H1 (cell line): ENCODE results near the genes MEAF6, SNIP1 and MACF1.

DNA sequence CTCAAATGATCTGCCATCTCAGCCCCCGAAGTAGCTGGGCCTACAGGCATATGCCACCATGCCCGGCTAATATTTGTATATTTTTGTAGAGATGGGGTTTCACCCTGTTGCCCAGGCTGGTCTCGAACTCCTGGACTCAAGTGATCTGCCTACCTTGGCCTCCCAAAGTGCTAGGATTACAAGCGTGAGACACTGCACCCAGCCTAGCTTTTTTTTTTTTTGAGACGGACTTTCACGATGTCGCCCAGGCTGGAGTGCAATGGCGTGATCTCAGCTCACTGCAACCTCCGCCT, 34.1 kb downstream of the MAP7D1 start:
- RRBS: no CpG with 5 or more reads among the region's 9 CpGs
CAGE:
- cytosol, long polyA plus RNA: no peak
- long polyA plus RNA: no peak
- nucleus, long polyA plus RNA: no peak

- RRBS: no CpG with 5 or more reads among the region's 8 CpGs
CAGE:
- cytosol, long polyA plus RNA: no peak
- long polyA plus RNA: no peak
- nucleus, long polyA plus RNA: no peak
Measured at GRCh38 chr1:36204203-36204845, 19.9 kb upstream of the THRAP3 start.

DNA sequence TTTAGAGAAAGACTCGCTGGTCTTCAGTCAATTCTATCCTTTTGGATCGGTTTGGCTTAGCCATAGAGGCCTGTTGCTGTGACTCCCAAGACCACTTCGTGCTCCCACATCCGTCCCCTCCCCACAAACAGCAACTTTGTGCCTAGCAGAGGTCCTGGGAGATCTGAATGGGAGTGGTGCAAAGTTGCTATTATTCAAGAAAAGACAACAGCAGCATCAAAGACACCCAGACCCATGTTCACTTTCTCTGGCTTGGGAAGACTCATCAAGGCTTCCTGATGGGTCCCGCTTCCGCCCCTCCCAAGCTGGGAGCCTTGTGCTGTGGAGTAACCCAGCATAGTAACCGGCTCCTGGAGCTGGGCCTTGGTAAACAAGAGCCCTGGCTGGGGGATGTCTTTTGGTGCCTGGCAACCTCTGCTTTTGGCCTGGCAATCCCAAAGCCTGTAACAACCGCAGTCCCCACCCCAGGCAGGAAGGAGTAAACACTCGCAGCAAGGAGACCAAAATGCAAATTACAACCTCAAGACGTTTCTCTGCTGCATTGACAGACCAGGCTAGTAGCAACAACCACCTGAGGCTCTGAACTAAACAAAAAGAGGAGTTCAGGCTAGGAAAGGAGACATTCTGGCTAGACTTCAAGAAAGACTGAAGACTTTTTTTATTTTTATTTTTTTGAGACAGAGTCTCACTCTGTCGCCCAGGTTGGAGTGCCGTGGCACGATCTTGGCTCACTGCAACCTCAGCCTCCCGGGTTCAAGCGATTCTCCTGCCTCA, 16.9 kb upstream of the THRAP3 start:
- RRBS: no CpG with 5 or more reads among the region's 15 CpGs
CAGE:
- cytosol, long polyA plus RNA: no peak
- long polyA plus RNA: no peak
- nucleus, long polyA plus RNA: no peak

- RRBS: 12% methylated on average over 2 of the region's 32 CpGs
CAGE:
- cytosol, long polyA plus RNA: no peak
- long polyA plus RNA: no peak
- nucleus, long polyA plus RNA: start-site peak on the minus strand at chr1:36224065-36224094, 6 reads
Measured at GRCh38 chr1:36223319-36224260, 653 bp upstream of the THRAP3 start.

DNA sequence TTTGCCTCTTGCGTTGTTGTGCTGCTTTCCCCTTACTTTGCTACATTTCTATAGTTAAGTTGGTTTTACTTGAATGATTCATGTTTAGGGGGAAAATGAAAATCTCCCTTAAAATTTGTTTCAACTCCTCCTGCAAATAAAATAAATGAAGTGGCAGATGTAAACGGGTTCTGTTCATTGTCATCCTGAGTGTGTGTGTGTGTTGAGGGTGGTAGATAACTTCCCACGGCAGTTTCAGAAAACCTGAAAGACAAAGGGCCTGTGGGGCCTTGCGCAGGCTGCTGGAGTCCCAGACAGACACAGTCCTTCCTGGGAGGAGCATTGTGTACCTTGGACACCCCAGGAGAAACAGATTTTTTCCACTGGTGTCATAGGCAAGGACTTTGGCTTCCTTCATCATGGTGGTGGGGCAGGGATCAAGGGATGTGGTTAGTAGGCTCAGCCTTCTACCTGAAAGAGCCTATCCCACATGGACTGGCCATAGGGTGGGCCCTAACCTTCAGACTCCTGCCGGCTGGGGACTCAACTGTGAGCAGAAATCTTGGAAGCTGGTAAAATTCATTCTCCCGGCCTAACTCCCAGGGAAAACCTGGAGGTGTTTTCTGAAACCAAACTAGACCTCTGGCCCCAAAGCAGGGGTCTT, 853 bp upstream of the SH3D21 start:
- RRBS: no CpG with 5 or more reads among the region's 6 CpGs
CAGE:
- cytosol, long polyA plus RNA: no peak
- long polyA plus RNA: no peak
- nucleus, long polyA plus RNA: no peak

DNA sequence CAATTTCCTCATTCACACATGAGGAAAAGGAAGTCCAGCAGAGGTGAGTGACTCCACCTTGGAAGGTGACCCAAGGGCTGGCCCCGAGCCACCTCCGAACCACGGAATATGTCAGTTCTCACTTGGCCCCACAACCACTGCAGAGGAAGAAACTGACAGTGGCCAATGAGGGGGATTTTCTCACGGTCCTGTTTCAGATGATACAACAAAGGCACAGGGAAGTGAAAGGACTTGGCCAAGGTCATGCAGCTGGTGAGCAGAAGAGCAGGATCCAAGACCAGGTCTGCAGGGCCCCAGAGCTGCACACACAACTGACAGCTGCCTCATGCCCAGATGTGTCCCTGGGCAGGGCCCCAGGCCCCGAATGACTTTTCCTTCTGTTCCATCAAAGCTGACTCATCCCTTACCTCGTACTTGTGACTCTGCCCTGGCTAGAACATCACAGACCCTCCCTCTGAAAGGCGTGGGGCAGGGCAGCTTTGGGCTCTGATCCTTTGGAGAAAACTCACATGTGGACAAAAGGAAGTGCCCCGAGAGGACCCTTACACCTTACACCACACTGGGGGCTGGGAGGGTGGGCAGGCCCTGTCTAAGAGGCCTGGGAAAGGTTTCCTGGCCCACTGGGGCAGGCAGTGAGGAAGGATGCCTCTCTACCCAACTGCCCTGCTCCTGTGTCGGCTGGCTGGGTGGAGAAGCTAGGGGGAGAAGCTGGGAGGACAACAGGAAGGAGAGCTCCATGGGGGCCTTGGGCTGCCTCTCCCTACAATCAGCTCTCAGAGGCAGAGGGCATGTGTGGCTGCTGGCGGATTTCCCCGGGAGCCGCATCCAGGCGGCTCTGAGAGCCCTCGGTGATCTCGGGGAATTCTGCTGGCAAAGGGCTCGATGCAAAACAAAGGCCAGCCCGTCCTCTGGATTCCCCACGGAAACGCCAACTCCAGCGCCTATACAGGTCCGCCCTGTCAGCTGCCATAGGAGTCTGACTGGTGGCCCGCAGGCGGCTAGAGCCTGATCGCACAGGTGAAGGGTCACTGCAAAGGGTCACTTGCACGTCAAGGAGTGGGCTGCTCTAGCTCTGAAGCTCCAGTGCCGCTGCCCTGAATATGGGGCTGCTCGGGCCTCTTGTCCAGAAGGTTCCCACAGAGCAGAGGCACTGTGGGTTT, 26.1 kb upstream of the EVA1B start:
- RRBS: no CpG with 5 or more reads among the region's 27 CpGs
CAGE:
- cytosol, long polyA plus RNA: no peak
- long polyA plus RNA: no peak
- nucleus, long polyA plus RNA: no peak

GRCh38 chr1:36379960-36380610, 5.6 kb downstream of the STK40 start:
- RRBS: no CpG with 5 or more reads among the region's 5 CpGs
CAGE:
- cytosol, long polyA plus RNA: no peak
- long polyA plus RNA: no peak
- nucleus, long polyA plus RNA: no peak

- RRBS: no CpG with 5 or more reads among the region's 6 CpGs
CAGE:
- cytosol, long polyA plus RNA: no peak
- long polyA plus RNA: no peak
- nucleus, long polyA plus RNA: no peak
Measured at GRCh38 chr1:37288713-37289476, 185.5 kb upstream of the ZC3H12A start.

DNA sequence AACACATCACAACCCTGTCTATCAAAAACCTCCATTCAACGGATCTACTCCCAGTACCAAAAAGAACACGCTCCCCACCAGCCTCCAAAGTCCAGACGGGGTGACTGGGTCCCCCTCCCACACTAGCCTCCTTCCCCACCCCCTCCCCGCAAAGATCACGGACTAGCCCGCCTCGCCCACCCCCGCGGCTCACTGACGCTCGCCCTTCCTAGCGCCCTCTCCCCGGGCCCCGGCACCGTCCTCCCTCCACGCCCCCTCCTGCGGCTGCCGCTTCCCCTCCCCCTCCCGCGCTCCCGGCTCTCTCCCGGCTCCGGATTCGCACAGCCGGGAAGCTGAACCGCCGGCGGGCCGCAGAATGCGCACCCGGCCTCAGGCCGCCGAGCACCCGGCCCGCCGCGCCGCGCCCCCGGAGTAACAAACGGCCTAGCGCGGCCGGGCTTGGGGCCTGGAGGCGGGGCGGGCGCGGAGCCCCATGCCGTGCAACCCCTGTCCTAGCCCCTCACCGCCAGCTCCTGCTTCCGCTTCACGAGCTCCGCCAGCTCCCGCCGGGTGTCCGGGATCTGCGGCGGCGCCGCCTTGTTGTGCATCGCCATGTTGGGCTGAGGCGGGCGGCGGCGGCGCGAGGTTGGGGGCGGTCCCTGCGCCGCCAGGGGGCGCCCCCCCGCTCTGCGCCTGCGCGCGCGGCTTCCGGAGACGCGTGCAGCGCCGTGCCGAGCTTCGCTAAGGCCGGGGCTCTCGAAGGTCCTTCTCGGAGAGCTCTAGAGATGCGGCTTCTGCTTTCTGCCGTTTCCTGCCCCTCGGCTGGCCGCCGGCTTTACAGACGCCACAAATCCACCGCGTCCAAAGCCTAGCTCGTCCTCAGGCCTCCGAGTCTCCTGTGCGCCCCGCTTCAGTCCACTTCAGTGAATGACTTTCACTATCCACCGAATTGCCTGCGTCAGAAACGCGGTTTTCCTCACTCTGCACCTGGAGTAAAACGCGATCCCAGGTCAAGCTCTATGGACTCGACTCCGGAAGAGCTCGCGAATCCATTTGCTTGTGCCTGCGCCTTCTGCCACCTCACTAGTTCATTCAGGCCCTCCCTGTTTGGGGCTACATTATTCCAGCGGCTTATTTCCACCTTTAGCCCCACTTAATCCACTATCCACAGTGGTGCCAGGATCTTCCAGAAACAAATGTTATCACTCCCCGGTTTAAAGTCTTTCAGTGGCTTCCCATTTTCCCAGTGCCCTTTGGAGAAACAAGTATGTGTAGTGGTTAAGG, at the start of gene MEAF6:
TSS of gene MEAF6 (minus strand) at position 613 of the 1,263 bp plus-strand sequence.
- RRBS: 1% methylated on average over 22 of the region's 112 CpGs
CAGE:
- cytosol, long polyA plus RNA: start-site peak on the minus strand centred at position 603 of the sequence, 15 bp wide, 758 reads
- long polyA plus RNA: start-site peak on the minus strand centred at position 600 of the sequence, 10 bp wide, 828 and 844 reads in 2 replicates
- nucleus, long polyA plus RNA: start-site peak on the minus strand centred at position 600 of the sequence, 8 bp wide, 590 reads

DNA sequence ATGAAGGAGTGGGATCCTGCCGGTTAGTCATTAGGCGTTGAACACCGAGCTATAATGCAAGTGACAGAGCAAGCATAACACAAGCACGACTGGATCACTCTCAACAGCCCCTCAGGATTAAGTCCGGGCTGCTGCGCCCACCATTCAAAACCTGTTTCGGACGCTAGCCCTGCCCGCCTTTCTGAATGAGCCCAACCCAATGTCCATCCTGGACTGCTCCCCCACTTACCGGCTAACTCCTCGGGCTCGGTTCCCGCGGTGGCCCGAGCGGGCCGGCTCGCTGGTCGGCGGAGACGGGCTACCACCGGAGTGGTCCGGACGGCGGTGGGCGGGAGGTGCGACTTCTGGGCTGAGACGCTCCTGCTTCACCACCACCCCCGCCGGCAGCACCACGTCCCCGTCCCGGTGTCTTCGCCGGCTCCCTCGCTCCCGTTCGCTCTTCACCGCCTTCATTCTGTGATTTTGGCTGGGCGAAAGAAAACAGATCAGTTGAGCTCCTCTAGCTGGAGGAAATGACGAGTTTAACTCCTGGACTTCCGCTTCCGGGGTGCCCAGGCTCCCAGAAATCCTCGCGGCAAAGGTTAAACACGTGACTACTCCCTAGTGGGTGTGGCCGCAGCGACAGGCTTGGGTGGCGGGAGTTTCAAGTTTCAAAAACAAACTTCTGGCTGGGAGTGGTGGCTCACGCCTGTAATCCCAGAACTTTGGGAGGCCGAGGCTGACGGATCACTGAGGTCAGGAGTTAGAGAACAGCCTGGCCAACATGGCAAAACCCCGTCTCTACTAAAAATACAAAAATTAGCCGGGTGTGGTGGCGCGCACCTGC, at the start of gene SNIP1:
TSS of gene SNIP1 (minus strand) at position 517 of the 826 bp plus-strand sequence.
- RRBS: 2% methylated on average over 22 of the region's 56 CpGs
CAGE:
- cytosol, long polyA plus RNA: no peak
- long polyA plus RNA: no peak
- nucleus, long polyA plus RNA: start-site peak on the minus strand centred at position 533 of the sequence, 33 bp wide, 64 reads

GRCh38 chr1:37802932-37803811, 4.4 kb upstream of the C1orf122 start:
- RRBS: no CpG with 5 or more reads among the region's 5 CpGs
CAGE:
- cytosol, long polyA plus RNA: no peak
- long polyA plus RNA: no peak
- nucleus, long polyA plus RNA: no peak

DNA sequence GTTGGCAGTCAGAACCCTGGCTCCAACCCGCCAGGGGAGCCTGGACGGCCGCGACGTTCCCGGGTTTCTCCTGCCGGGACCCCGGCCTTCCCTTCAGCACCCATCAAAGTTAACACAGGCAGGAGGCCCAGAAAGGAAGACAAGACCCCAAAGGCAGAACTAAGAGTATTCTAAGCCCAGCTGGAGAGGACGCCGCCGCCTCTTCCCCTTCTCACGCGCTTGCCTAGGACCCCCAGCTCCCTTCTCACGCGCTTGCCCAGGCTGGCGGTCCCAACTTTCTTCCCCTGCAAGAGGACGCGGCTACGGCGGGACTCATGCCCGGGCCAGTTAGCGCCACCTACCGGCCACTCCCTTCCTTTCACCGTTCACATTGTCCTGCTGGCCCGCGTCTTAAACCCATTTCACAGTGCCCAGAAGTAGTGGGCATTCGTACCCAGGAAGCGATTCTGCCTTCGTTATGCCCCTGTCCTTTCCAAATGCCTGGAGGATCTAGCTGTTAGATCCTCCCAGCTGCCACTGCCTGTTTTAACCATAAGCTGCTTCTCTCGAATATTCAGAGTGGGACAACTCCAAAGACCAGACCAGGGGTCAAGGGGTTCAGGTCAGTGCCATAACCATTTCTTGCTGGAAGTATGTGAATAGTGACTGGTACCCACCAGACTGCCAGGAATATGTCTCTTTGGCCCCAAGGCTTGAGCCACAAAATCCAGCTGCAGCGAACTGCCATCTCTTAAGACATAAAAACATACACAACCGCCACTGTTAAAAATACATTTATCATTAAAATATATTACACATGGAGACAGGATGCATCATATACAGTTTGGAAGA, 763 bp upstream of the MTF1 start:
- RRBS: no CpG with 5 or more reads among the region's 32 CpGs
CAGE:
- cytosol, long polyA plus RNA: no peak
- long polyA plus RNA: no peak
- nucleus, long polyA plus RNA: no peak

DNA sequence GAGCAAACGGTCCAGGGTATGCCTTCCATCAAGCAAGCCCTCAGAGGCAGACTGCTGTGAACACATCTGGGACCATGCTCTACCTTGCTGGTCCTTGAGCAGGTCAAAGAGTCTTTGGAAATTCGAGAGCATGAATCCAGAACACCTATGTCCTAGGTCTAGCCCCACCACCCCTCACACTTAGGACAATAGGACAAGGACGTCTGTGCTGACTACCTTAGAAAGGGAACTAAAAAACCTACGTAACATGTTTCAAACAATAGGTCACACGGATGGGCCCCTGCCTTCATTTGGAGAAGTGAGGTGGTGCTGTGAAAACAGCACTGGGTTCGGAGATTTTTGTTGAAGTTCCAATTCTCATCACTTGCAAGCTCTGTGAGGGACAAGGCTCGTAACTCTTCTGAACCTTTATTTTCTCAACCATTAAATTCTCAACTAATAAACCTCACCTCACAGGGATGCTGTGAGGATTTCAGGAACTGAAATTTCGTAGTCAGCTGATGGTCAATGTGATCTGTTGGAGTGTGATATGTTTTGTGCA, 377.3 kb downstream of the RRAGC start:
- RRBS: no CpG with 5 or more reads among the region's 8 CpGs
CAGE:
- cytosol, long polyA plus RNA: no peak
- long polyA plus RNA: no peak
- nucleus, long polyA plus RNA: no peak

DNA sequence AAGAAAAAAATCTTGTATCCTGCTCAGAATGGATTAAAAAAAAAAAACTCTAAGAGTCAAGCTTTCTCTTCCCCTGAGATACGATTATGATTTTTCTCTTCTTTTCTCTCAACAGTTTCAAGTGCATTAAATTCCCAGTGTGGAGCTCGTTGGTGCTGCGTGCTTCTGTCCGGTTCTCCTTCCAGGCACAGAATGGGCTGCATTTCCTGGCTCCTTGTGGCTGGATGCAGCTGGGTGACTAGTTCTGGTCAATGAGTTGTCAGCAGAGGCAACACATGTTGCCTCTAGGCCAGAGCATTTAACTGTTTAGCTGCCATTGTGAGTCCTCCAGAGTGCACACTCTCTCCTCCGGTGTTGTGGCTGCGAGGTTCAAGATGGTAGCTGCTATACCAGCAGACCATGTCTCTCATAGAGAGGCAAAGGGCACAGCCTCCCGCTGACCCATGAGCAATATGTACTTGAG, 312.9 kb downstream of the RRAGC start:
- RRBS: no CpG with 5 or more reads among the region's 7 CpGs
CAGE:
- cytosol, long polyA plus RNA: no peak
- long polyA plus RNA: no peak
- nucleus, long polyA plus RNA: no peak

DNA sequence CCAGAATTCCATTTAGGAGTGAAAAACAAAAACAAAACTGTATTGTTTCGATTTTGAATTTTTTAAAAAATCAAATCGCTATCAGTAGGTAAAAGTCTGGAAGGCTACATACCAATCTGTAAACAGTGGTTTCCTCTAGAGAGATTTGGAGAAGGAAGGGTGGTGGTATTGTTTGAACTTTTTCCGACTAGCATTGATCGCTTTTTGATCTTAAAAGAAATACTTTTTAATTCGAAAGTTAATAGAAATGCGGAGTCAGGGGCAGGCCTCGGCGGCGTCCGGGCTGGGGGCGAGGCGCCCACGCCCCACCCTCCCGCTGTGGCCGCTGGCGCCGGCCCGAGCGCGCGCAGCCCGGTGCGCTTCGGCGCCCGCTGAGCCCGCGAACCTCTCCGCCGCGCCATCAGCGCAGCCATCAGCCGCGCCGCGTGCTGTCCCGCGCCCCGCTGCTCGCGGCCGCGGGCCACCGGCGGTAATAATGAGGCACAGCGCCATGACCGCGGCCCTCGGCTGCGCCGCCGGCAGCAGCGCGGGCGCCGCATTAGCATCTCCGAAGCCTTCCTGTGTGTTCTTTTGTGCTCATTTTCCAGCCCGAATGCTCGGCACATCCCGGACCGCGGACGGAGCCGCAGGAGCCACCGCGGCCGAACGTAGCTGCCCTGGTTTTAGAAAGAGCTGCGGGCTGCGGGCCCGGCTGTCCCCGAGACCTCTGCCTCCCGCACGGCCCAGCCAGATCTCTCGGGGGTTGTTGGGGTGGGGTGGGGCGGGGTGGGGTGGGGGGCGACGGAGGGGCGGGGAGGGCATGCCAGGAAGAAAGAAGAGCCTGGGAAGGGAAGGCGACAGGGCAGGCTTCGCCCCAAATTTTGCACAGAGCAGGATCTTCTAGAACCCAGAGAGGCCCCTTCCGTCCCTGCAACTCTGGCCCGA, 55.5 kb downstream of the RRAGC start:
- RRBS: 1% methylated on average over 41 of the region's 83 CpGs
CAGE:
- cytosol, long polyA plus RNA: no peak
- long polyA plus RNA: no peak
- nucleus, long polyA plus RNA: no peak

DNA sequence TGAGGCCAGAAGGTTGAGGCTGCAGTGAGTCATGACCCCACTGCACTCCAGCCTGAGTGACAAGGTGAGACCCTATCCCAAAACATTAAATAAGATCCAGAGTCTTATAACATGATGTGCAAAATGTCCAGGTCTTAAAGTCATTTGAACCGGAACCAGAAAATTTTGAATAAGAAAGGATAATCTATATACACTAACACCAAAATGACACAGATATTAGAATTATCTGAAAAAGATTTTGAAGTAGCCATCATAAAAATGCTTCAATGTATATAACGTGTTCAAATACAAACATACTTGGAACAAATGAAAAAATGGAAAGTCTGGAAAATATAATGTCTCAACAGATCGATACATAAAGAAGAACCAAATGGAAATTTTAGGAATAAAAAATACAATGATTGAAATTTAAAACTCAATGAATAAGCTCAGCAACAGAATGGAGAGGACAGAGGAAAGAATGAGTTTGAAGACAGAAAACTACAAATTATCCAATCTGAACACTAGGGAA, 24.5 kb downstream of the NDUFS5 start:
- RRBS: no CpG with 5 or more reads among the region's 3 CpGs
CAGE:
- cytosol, long polyA plus RNA: no peak
- long polyA plus RNA: no peak
- nucleus, long polyA plus RNA: no peak

DNA sequence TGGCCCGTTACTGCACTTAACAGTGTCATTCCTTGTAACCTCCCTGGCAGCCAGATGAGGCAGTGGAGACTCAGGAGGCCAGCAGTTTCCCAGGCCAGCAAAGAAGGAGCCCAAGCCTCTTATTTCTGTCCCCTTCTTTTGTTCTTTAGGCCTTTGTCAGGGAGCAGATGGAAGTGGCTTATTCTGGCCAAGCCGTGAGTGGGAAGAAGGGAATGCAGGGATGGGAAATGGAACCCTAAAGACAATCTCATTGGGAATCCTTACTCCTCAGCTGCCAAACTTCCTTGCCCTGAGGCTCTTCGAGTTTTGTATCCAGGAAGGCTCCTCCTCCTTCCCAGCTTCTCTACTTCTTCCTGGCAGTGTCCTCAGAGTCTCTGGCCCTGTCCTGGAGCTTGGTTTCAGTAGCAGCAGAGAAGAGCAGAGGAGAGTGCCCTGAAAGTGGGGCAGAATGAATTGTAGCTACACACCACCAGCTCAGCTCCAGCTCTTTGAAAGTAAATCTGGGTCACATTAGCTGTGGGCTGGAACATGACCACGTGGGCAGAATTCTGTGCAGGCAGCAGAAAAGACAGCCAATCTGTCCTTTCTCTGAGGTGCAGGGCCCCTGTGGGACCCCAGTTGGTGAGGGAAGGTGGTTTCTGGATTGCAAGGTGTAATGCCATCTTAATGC, 63.9 kb downstream of the NDUFS5 start:
- RRBS: no CpG with 5 or more reads among the region's 4 CpGs
CAGE:
- cytosol, long polyA plus RNA: no peak
- long polyA plus RNA: no peak
- nucleus, long polyA plus RNA: no peak

DNA sequence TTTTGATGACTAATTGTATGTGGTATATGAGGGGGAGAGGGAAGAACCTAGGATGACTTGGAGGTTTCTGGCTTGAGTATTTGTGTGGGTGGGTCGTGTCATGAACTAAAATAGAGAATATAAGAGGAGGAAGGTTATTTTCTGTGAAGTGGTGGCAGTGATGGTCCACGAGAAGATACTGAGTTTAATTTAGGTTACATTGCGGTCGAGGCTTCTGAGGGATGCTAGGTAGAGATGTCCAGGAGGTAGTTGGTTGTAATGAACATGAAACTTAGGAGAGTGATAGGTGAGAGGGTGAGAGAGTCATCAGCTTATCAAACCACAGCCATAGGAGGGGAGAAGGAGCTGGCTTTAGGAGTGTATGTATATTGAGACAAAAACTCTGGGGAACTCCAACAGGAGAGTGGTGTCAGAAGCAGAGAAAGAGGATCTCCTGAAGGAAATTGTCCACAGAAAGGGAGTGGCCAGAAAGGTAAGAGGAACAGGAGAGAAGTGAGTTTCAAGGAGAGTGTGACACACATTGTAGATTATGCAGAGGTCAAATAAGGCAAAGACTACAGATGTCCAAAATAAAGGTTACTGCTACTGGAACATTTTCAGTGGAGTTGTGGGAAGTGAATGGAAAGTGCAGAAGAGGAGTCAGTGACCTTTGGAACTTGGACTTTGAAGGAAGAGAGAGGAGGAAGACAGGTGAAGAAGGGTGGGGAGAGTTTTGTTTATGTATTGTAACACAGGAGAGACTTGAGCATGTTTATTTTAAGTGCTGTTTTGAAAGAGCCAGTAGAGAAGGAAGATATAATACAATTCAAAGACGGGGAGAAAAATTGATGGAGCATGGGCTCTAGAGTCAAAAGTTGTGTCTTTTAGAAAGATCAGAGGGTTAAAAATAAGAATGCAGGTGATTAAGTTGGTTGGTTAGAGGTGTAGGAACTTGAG, 88.9 kb upstream of the MACF1 start:
- RRBS: no CpG with 5 or more reads among the region's 5 CpGs
CAGE:
- cytosol, long polyA plus RNA: no peak
- long polyA plus RNA: no peak
- nucleus, long polyA plus RNA: no peak

GRCh38 chr1:39141678-39142649, 62.5 kb upstream of the MACF1 start:
- RRBS: no CpG with 5 or more reads among the region's 2 CpGs
CAGE:
- cytosol, long polyA plus RNA: no peak
- long polyA plus RNA: no peak
- nucleus, long polyA plus RNA: no peak

DNA sequence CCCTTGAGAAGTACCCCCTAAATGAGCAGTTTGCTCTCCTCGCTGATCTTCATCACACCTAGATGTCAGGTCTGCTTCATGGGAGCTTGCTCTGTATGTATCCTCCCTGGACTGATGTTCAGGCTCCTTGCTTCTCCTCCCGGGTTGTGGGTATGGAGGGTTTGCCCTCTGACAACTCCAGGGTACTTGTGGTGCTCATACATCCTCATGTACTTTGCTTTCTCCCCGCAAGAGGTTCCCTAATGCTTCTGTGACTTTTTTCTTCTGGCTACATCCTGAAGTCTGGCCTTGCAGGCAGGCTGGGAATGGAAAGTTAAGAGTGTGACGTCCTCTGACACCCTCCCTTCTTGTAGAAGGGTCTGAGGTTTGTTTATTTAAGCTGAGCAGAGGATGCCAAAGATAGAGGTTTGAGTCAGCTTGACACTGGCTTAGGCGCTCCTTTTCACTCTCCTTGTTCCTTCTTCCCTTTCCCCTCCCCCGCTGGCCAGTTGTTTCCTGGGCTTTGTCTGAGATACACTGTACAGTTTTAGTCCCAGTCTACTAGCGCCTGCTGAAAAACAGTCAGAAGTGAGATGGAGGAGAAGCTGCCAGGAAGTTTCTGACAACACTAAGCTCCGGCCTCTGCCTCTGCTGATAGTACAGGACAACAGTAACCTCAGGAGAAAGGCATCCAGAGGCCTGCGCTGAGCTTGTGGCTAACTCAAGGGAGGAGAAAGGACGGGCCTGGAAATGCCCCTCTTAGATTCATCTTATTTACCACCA, at the start of gene MACF1:
TSS of gene MACF1 (plus strand) at position 402 of the 762 bp plus-strand sequence.
- RRBS: no CpG with 5 or more reads among the region's 10 CpGs
CAGE:
- cytosol, long polyA plus RNA: no peak
- long polyA plus RNA: no peak
- nucleus, long polyA plus RNA: no peak